Neutrophil (primary cell): ENCODE results near the genes CTSC, TAF1D and C11orf97.

- PRO-cap = no peak
Measured at GRCh38 chr11:86919606-86920079, 35.6 kb downstream of the FZD4 start.

DNA sequence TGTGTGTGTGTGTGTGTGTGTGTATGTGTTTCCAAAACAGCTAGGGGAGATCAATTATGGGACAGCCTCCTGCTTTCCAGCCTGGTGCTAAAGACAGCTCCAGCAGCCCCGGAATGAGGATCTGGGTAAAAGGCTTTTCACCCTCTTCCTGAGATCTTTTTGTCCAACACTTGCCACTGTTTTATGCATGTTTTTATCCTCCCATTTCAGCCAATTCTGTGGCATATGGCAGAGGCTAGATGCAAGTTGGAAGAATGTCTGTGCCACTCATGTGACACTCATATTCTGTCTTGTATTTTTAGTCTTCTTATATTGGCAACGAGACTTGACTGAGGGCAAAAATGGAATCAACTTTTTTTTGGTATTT, 1.5 kb upstream of the FZD4 start:
- PRO-cap = no peak

DNA sequence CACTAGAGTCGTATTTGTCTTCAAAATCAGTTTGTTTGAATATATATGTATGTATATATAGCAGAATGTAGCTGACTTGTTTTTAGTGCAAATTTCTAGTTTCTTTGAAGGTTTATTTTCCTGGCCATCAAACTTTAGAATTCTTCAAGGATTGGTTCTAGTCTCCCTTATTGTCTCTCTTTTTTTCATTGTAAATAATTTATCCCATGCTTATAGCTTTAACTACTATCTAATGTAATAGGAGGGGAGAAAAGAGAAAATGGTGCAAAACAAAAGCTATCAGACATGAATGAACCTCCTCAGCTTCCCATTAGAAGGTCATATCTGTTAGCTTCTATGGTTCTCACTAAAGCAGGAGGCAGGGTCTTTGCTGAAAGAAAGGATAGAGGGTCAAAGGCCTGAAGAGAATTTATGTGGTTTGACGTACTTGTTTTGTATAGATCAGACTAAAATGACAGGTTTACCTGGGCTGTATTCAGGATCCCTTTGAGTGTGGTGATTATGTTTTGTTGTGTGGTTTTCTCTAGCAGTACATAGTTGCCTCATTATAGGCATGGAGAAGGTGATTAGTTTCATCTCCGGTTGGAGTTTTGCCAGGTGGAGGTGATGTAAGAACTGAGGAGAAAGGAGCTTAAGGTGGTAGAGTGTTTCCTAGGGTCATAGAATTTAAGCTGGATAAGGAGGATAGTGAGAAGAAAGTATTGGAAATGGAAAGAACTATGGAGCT, 228.8 kb downstream of the TMEM135 start:
- PRO-cap = no peak

DNA sequence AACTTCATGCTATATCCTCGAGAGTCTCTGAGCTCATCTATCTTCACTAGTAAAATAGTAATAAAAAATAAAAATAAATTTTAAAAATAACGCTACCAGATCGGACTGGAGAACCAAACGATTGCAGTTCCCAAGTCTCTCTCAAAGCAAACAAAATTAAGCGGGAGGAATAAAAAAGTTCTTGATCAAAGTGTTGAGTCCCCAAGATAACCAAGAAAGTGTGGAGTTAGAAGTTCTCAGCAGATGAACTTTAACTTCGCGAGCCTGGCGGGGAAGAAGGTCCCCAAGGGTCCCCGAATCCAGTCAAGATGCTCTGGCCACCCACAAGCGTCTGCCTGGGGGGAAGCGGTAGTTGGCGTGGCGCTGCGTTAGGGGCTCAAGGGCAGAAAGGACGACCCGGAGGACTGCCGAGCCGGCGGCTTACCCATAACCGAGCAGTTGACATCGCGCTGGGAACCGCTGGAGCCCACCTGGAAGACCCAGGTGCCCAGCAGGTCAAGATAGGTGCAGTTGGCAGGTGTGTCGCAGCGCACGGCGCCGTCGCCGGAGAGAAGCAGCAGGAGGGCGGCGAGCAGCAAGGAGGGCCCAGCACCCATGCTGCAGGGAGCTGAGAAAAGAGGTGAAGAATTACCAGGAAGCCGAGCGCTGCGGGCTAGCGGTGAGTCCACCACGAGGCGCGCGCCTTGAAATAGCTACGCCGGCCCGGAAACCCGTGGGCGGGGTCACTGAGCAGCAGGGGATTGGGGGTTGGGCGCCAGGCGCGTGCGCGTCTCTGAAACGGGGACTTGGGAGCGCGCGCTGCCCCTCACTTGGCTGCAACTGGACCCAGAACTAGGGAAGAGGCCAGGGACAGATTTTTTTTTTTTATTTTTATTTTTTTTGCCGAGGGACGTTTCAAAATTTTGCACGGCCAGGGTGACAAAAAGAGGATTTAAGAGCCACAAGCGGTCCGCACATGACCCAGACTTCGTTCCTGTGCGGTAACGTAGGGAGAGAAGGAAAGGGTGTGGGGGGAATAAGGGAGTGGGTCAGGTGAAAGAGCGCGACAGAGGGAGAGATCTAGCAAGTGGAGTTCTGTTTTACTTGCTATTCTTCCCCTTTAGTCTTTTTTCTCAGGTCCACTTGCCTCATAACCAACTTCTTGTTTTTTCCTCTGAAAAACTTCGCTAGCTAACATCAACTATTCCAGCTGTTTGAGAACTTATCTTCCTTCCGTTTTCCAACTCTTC, at the start of gene CTSC:
Gene CTSC, minus strand, starts transcription at position 660 of the 1,229 bp plus-strand sequence.
- PRO-cap = no peak

- PRO-cap = no peak
Measured at GRCh38 chr11:88338306-88338736, 785 bp upstream of the CTSC start.

- PRO-cap = no peak
Measured at GRCh38 chr11:90203280-90203591, 19.6 kb downstream of the CHORDC1 start.

DNA sequence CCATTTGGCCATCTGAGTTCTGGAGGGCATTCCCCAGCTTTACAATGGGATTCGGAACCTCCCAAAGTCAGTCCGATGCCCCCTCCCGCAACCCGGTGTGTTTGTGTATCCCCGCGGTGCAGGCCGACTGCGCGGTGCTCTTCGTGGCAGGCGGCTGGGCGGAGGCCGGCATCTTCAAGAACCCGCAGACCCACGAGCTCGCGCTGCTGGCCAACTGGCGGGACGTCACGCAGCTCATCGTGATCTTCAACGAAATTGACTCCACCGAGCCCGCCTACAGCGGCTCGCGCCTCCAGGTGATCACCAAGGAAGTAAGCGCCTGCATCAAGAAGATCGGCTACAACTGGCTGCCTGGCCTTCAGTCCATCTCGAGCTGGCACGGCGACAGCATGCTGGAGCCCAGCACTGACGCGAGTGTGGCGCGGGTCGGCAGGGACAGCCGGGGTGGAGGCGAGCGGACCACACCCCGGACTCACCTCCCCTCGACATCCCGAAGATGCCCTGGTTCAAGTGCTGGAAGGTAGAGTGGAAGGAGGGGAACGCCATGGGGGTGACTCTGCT, 53.9 kb upstream of the MTNR1B start:
- PRO-cap = no peak

DNA sequence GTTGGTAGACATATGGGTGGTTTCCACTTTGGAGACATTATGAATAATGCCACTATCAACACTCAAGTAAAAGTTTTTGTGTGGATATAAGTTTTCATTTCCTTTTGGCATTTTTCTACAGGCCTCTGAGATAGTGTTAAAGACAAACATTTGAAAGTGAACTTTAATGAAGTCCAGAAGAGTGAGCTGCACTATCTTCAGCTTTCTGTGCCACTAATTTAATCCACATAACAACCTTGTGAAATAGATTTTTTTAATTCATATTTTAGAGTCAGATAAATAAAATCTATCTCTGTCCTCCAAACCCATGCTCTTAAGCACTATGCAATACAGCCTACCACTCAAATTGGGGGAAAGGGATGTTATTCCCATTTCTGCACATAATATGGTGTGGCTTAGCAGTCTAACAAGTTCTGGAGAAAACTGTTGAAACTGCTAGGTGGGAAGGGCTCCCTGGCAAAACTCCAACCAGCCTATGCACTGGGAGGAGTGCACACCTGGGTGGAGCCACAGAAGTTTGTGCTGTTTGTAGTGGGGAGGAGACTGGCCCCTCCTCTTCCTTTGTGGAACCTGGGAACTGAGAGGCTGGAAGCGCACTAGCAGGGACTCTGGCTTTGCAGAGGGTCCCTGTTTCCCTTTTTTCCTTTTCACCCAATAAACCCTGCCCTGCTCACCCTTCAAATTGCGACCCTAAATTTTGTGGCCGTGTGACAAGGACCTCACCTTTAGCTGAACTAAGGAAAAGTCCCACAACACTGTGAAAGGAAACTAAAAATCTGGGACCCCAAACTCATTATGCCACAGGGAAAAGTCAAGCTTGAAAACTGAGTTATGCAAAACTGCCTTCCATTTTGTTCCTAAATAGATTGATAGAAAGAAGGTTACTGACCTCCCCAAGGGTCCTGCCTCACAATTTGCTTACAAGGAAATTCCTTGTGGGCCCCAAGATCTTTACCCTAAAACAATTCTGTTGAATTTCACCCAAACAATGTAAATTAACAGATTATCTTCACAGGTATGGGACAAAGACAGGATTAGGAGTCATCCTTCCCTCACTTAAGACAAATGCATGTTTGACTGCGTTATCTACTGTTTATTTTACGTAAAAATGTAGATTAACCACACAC, 81.2 kb downstream of the SLC36A4 start:
- PRO-cap = no peak

GRCh38 chr11:93719306-93719602, 22.0 kb downstream of the TAF1D start:
- PRO-cap = no peak

DNA sequence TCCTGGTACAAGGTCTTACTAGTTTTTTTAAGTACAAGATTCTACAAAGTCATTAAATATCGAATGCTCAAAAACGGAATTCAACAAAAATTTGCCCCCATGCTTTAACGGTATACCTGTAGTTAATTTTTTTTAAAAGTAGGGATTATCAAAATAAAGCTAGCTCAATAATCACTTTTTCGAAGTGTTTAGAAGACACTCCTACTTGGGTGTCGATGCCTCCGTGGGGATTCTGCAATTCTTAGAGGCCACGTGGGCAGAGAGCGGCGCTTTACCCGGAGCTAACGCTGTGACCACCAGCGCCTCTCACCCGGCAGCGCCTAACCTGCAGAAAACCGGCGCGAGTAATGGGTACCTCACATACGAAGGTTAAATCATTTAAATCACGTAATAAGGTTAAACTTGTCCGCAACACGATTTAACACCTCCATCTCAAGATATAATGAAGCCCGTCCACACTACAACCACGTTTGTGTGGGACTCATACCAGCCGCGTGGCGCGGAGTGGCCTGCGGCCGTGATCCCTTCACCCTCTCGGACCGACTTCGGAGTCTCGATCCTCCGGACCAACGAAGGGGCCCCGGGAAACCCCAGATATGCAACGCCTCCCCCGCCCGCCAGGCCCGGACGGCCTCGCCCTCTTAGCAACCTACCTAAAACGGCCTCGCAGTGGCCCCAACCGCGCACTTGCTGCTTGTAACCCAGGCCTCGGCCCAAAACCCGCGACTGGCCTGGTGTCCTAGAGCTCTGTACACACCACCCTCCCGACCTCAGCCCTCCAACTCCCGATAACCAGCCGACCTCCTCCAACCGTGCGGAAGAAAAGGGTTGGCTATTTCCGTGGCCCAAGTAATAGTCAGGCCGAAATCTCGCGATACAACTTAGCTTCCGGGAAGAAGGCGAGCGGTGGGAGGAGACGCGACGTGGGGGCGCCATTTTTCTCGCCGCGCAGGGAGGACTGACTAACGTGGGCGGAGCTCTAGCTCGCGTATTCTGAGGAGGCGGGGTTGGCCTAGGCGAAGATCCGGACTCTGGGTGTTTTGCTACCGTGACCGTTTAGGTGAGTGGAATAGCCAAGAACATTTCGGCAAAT, at the start of gene TAF1D:
Gene TAF1D, minus strand, starts transcription at position 827 of the 1,093 bp plus-strand sequence.
- PRO-cap = bidirectional peak, plus-strand start at position 994 of the sequence, minus-strand start at position 826 of the sequence

- PRO-cap = unidirectional peak, plus-strand start at chr11:93741877
Measured at GRCh38 chr11:93741762-93742488, 453 bp downstream of the C11orf54 start.

DNA sequence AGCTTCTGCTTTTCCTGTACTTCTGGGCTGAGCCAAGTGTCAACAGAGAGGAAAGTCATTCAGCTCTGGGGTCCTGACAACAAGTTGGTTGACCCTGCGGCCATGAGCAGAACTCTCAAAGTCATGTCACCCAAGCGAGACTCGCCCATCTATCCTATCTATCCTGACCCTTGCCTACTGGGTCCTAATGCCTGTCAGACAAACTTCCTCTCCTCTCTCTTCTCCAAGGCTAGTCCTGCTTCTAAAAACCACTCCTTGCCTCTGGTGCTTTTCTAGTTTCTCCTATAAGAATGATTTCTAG, 9.7 kb upstream of the PANX1 start:
- PRO-cap = no peak

- PRO-cap = no peak
Measured at GRCh38 chr11:94512237-94512968, at the start of gene C11orf97. C11orf97 (plus strand) TSS chr11:94512461.

- PRO-cap = no peak
Measured at GRCh38 chr11:94544512-94544730, 700 bp downstream of the FUT4 start.

DNA sequence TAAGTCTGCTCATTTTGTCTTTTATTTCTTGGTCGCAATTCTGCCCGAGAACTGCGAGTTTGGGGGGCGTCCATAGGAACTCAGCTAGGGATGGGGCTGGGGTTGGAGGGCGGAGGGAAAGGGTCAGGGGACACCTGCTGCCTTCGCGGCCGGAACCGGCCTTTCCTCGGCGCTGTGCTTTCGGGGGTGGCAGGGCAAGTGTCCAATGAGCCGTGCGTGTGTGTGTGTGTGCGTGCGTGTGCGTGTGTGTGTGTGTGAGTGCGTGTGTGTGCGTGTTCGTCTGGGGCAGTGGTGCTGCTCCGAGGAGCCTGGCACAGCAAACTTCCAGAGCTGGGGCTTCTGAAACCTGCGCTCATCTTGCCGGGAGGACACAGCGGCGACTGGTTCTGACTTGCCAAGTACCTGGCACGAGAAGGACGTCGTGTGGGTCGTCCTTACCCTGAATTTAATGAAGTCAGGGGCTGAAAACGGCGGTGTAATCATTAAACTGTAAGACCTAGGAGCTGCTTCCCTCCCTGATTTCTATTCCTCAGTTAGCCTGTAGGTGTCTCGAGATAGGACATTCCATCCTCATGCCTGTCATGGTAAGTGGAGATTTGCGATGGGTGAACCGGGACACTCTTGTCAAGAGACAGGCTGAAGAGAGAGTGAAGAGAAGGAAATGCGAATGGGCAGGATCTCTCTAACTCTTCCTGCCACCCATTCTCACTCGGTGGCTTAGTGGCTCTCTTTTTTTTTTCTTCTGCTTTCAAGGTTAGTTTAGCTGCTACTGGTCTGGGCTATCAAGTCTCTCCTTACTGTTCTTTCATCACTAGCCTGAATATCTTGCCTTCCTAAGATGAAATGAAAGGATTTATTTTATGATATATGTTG, 26.9 kb upstream of the AMOTL1 start:
- PRO-cap = no peak

- PRO-cap = no peak
Measured at GRCh38 chr11:94747137-94748127, 20.7 kb upstream of the AMOTL1 start.

DNA sequence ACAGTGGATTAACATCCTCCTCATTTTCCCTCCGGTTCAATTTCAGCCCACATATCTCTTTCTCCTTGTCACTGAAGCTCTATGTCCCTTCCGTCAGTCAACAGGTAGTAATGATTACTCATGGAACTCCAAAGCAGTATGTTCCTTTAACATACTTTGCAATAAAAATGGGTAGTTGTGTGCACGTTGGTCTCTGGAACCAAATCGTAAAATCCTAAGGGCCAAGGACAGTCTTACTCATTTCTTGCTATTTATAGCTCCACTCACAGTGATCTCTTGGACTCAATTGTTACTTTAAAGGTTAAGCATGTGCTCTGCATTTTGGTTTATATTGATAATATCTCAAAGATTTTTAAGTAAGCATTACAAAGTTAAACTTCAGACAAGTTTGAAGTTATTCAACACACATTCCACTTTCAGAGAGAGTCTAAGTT, 20.3 kb downstream of the AMOTL1 start:
- PRO-cap = no peak

DNA sequence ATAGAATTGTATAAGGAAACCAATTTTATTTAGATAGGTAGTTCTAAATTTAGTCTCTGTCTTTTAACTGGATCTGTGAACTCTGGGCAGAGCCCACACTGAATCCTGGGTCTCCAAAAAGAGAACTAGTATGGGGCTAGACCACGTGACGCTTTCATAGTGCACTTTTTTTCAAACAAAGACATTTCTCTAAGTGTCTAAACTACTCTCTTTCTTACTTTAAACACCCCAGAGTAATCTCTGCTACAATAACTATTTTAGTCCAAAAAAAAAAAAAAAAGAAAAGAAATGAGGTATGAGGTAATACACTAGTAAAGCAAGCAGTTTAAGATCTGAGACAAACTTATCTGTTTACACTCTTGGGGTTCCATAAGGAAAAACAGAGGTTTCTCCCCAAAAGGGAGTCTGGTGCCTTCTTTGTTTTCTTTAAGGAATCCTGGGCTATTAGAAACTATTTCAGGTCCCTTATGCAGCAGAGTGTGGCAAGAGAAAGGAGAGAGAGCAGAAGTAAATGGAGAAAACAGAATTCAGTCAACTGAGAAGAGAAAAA, 42.2 kb downstream of the AMOTL1 start:
- PRO-cap = no peak

DNA sequence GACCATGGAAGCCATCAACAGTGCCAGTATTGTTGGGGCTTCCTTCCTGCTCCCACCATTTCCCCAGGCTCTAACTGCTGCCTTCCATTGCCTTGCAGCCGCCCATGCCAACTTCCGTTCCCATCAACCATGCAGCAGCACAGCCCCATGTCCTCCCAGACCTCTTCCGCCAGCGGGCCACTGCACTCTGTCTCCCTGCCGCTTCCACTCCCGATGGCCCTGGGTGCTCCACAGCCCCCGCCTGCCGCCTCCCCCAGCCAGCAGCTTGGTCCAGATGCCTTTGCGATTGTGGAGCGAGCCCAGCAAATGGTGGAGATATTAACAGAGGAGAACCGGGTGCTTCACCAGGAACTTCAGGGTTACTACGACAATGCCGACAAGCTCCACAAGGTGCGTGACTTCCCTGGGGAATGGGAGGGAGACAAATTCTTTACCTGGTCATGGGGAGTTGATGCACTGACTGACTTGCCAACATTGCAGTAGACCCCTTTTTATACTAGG, 53.3 kb downstream of the AMOTL1 start:
- PRO-cap = no peak

DNA sequence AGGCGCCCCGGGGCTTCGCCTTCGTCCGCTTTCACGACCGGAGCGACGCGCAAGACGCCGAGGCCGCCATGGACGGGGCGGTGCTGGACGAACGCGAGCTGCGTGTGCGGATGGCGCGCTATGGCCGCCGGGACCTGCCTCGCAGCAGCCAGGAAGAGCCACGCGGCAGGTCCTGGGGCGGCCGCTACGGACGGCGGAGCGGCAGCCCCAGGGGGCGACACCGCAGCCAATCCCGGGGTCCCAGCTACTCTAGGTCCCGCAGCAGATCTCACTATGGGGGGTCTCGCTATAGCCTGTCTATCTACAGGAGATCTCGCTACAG, 12.6 kb downstream of the KDM4E start:
- PRO-cap = no peak